ENCODE measurements around the genes SLC39A7 and BAK1.

DNA sequence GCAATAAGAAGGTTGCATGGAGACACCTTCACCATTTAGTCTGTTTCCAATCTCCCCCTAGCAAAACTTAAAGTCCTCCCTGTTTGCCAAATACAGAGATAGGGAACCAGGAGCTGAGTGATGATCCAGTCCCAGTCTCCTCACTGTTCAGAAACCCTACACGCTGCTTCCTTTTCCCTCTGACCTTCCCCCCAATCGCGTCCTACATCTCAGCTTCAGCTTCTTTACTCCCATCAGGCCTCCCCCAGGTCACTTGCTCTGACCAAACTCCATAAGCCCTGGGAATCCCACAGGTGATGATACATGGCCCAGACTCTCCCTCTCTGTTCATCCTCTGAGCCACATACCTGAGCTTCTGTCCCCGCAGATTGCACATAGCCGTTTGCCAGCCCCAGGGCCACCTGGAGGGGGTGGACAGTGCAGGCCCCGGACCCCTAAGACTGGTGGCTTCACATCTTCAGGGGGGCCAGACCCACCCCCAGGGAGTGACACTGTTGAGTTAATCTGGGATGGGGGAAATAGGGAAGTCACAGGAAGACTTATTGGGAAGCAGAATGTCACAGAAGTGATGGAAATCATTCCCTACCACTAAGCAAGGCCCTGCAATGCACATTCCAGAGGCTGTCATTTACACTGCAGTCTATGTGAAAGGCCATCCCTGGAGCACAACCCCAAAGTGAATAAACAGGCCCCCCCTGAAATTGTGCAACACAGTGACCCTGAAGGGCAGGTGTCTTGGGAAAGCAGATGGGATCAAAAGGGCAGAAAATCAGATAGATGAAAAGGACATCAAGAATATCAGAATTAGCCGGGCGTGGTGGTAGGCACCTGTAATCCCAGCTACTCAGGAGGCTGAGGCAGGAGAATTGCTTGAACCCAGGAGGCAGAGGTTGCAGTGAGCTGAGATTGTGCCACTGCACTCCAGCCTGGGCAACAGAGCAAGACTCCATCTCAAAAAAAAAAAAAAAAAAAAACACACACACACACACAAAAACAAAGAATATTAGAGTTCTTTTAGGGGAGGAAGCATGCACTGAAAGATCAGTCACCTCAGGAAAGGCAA lies 2.2 kb downstream of the RXRB start:
- CAGE, long polyA plus RNA, result no peak
- RRBS, result no CpG with 5 or more reads among the region's 8 CpGs

- CAGE, long polyA plus RNA, result start-site peak on the plus strand at chr6:33200885-33200925, 1,094 and 725 reads in 2 replicates
- RRBS, result 1% methylated on average over 12 of the region's 35 CpGs
Measured at GRCh38 chr6:33200580-33201100, at the start of gene SLC39A7. TSS of gene SLC39A7 (plus strand) at chr6:33200867.

DNA sequence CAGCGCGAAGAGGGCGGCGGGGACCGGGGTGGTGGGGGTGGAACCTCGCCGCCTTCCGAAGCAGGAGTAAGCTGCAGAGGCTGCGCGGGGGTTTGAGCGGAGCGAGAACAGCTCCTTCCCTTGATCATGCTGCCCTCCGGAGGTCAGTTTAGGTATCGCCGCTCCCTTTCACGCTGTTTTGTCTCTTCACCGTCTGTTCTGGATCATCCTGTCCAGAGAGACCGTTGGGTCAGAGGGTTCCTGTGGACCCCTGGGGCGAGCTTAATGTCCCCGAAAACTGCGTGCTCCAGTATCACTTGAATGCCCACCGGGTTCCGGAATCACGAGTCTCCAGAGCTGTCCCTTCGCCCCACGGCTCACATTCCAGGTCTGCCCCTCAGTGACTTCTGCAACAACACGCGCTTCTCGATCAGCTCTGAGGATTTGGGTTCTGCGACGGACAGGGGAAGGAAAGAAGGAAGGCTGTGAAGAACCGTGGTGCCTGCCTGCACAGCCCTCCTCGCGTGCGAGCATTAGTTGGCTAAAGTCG lies 23.3 kb downstream of the VPS52 start:
- CAGE, long polyA plus RNA, result no peak
- RRBS, result 3% methylated on average over 5 of the region's 36 CpGs

GRCh38 chr6:33279599-33280022 lies 2.7 kb downstream of the B3GALT4 start:
- CAGE, long polyA plus RNA, result no peak
- RRBS, result no CpG with 5 or more reads among the region's 6 CpGs

GRCh38 chr6:33282098-33283086 lies 5.5 kb downstream of the B3GALT4 start:
- CAGE, long polyA plus RNA, result no peak
- RRBS, result no CpG with 5 or more reads among the region's 14 CpGs

DNA sequence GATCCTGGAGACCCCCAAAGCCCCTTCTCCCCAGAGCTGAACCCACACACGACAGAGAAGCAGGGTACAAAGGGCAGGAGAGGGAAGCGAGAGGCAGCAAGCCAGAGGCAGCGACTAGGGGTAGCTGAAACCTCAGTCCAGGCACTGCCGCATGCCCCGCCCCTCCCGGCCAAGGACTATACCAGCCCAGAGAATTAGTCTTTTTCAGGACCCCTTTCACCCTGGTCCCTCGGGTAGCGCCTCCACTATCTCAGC lies 1.4 kb downstream of the RGL2 start:
- CAGE, long polyA plus RNA, result no peak
- RRBS, result no CpG with 5 or more reads among the region's 8 CpGs

- CAGE, long polyA plus RNA, result no peak
- RRBS, result 80% methylated on average over 2 of the region's 11 CpGs
Measured at GRCh38 chr6:33304418-33304900, 5.7 kb upstream of the RGL2 start.

DNA sequence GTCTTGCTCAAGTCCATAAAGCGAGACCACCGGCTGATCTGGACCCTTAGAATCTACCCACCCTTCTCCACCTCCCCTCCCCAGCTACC lies 905 bp downstream of the TAPBP start:
- CAGE, long polyA plus RNA, result no peak
- RRBS, result no CpG with 5 or more reads among the region's 2 CpGs

DNA sequence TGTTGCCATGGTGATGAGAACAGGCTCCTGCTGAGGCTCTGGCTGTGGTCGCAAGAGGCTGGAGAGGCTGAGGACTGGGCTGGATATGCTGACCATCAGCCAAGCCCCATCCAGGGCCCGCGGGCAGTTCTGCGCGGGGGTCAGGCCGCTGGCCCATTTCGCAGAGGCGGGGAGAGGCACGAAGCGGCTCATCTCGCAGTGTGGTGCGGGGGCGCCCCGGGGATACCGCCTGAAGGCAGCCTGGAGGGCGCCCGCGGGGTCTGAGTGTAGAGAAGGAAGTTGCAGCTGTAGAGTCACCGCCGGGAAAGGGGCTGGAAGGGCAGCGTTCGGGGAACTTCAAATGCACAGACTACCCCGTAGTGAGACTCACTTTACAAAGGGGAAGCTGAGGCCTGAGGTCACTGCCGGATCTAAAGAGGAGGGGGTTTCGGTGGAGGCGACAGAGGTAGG lies 635 bp downstream of the TAPBP start:
- CAGE, long polyA plus RNA, result no peak
- RRBS, result under 1% methylated on average over 10 of the region's 26 CpGs

GRCh38 chr6:33313668-33313726 lies 381 bp downstream of the TAPBP start:
- CAGE, long polyA plus RNA, result no peak
- RRBS, result no CpG with 5 or more reads among the region's 4 CpGs

- CAGE, long polyA plus RNA, result no peak
- RRBS, result 8% methylated on average over 2 of the region's 17 CpGs
Measured at GRCh38 chr6:33316496-33317147, 922 bp downstream of the ZBTB22 start.

- CAGE, long polyA plus RNA, result no peak
- RRBS, result no CpG with 5 or more reads among the region's 4 CpGs
Measured at GRCh38 chr6:33418567-33418776, 565 bp upstream of the CUTA start.

- CAGE, long polyA plus RNA, result no peak
- RRBS, result 3% methylated on average over 47 of the region's 103 CpGs
Measured at GRCh38 chr6:33427422-33428443, 7.9 kb downstream of the SYNGAP1 start.

- CAGE, long polyA plus RNA, result no peak
- RRBS, result 32% methylated on average over 4 of the region's 17 CpGs
Measured at GRCh38 chr6:33433353-33434017, 13.6 kb downstream of the SYNGAP1 start.

DNA sequence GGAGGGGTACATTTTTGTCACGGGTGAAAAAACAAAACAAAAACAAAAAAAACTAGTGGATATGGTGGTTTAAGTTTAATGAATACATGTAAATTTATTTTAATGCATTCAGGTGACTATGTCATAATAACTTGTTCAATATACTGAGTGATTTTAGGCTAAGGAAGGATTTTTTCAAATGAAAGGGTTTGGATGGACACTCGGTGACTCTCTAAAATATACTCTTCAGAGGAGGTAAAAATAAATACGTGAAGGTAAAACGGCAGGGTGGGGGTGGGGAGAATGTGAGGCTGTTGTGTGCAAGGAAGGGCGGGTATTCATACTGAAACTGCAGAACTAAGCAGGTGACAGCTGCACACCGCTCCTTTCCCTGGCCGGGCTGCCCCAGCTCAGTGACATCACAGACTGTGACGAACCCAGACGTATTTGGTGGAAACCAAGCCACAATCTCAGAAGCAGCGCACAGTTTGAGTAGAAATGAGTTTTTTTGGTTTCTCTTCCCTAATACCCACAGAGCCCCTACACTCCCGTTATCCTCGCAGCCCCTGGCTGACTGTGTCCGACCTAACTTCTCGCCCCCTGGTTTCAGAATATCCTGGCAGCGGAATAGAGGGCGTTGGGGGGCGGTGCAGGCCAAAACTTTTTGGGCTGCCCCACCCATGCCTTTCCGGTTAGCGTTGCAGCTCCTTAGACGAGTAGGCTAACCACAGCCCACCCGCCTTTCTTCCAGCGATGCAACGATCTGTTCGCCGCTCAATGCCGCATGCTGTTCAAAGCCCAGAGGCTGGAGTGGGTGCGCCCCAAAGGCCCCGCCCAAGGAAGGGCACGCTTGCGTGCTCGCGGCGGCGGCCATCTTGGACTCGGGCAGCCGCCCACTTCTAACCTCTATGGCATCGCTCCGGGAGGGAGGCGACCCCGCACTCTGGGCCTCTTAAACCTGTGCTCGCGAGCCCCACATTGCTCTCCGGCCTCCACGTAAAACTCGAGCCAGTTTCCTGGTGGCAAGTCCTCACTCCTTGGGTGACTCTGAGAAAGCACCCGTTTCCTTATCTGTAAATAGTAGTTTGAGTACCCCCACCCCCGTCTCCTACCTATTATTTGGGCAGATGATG lies 9.1 kb downstream of the BAK1 start:
- CAGE, long polyA plus RNA, result no peak
- RRBS, result 2% methylated on average over 6 of the region's 47 CpGs

DNA sequence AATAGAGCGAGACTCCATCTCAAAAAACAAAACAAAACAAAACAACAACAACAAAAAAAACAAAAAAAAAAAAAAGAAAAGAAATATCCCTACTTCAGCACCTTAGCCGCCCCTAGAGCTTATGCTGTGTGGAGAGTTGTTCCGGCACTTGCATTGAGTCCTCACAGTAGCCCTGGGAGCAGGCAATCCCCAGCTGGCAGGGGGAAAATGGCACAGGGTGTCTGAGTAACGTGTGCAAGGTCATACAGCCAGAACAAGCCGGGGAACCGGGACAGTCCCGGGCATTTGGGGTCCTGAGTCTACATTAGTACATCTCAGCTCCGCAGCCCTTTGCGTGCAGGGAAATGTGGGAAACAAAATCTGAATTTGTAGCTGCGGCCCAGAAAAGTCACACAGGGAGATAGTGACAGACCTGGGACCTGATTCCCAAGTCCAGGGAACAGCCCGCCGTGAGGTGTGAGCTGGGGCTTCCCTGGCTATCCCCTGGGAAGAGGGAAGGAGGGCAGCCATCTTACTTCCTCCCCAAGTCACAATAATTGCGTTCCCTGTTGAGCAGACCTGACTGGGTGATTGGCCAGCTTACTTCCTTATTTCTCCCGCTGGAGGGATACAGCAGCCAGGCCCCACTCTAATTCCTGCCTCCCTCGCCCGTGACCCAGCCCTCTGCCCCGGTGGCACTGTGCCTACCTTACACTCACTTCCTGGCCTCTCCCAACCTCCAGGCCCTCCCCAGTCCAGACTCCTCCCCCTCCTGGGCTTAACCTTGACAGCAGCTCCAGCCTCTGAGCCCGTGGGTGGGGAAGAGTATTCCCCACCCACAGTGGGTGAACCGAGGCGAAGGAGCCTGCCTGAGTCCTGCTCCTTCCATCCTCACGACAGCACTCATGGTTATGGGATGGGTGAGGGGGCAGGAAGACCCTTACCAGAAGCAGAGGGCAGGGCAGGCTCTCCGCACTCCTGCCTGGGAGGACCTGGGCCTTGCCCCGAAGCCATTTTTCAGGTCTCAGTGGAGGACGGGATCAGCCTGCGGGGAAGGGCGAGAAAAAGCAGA lies 3.1 kb downstream of the BAK1 start:
- CAGE, long polyA plus RNA, result no peak
- RRBS, result 100% methylated on average over 1 of the region's 26 CpGs

DNA sequence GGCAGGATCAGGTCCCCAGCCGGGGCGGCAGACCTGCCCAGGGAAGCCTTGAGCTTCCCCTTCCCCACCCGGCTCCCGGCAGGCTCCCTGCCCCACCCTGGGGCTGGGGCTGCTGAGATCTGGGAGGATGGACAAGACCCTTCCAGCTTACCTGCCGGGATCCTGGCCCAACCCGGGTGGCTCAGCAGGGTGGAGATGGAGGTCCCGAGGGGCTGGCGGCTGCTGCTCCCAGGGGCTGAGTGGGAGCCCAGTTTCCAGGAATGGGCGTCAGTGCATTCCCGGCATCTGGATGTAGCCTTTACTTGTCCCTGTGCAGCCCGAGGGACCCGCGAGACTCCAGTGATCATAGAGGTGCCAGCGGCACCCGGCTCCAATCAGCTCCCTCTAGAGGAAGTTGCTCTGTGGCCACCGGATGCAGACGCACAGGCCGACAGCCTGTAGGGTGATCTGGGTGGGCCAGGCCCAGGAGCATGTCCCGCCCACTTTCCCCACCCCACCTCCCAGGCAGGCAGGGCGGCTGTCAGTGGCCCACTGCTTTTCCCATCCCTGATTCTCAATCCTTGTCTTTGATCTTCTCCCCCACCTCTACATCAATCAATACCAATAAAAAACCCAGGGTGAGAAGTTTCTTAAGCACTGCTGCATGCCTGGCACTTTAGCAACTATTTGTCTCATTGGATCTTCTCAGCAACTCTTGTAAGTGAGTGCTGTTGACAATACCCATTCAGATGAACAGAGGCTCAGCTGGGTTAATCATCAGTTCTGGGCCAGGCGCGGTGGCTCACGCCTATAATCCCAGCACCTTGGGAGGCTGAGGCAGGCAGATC lies at the start of gene BAK1:
TSS of gene BAK1 (minus strand) at position 403 of the 827 bp plus-strand sequence.
- CAGE, long polyA plus RNA, result start-site peak on the minus strand centred at position 355 of the sequence, 105 bp wide, 996 and 610 reads in 2 replicates
- RRBS, result 4% methylated on average over 11 of the region's 23 CpGs

DNA sequence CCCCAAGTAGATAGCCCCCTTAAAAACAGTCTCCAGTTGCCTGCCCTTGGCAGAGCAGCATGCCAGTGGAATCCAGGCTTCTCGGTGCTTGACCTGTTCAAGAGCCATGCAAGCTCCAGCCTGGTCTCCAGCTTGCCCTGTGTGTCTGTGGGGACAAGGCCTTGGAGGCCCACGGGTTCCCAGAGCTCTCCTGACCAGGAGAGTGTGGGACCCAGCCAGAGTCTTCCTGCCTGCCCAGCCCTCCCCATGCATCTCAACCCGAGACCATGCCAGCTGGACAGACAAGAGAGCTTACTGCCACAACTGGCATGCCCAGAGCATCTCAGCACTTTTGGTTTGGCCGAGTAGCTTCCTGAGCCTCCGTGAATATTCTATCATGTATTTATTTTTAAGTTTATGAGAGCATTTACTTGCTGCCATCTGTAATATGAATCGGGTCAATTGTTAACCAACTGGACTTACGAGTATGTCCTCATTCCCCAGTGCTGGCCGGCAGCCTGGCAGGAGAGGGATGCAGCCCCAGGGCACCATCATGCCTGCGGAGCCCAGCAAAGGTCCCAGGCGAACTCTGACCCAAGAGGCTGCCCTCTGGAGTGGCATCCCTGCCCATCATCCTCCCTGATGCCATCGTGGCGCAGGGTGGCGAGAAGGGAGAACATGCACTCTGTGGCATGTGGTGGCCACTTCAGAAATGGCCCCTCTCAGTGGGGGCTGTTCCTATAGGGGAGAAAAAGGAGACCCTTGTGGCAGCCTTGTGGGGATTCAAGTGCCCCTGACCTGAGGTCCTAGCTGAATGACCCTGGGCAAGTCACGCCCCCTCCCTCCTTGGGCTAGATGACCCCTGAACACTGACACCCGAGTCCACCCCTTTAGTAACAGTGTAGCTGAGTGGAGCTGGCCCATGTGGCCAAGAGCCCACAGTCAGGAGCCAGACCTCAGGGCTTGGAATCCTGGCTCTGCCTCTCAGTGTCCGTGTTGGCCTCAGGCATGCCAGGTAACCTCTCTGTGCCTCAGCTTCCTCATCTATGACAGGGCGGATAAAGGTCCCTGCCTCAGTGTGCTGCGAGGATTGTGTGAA lies 14.7 kb downstream of the IP6K3 start:
- CAGE, long polyA plus RNA, result no peak
- RRBS, result no CpG with 5 or more reads among the region's 18 CpGs

- CAGE, long polyA plus RNA, result no peak
- RRBS, result no CpG with 5 or more reads among the region's 10 CpGs
Measured at GRCh38 chr6:33781028-33781835, 7.7 kb downstream of the LEMD2 start.

DNA sequence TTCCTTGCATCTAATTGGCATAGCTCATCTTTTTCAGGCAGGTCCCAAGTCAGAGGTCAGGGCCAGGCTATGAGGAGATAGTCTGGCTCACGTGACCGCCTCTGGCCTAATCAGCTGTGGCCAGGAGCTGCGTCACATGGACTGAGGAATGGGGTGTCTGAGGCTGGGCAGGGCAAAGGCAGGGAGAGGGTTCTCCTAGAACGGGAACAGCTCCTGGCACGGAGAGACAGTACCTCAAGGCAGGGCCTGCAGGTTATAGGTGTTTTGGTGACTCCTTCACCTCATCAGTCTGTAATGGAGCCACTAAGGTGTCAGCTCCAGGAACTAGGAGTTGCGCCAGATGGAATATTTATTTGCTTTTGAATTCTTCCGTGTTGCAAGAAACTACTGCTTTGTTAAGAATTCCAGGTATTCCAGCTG lies 36.7 kb upstream of the MLN start:
- CAGE, long polyA plus RNA, result no peak
- RRBS, result no CpG with 5 or more reads among the region's 7 CpGs

All from osteoblast (primary cell).